ENCODE measurements around the genes SFRP4 and RALA.

DNA sequence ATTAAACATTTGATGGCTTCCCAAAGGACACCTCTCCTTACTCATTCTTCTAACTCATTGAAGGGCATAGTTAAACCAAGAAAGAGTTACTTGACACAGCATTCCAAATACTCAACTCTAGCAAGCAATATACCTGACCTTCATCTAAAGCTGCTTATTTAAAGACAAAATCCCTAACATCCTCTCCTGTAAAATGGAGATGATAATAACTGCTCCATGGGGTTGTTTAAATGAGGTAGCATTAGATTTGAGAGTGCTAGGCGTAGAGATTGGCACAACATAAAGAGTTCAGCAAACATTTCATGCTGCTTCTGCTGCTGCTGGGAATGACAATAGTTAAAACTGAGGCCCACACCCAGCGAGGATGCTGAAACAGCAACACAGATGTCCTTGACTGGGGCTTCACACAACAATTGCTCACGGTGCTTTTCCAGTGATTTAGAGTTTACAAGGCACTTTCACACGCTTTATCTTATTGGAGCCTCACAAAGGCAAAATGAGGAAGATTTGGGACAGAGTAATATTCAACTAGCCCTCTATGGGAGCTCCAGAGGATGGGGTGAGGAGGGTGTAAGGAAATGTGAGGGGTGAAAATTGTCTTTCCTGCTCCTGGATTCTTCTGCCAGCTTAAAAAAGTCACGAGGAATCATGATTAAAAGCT is 65.4 kb upstream of the ELMO1 start:
- RRBS: no CpG with 5 or more reads among the region's 5 CpGs
CAGE:
- cytosol, long polyA plus RNA: no peak
- long polyA plus RNA: no peak
- nucleus, long polyA plus RNA: no peak

GRCh38 chr7:37531242-37531687 is 82.6 kb upstream of the ELMO1 start:
- RRBS: no CpG with 5 or more reads among the region's 7 CpGs
CAGE:
- cytosol, long polyA plus RNA: no peak
- long polyA plus RNA: no peak
- nucleus, long polyA plus RNA: no peak

GRCh38 chr7:37916607-37917554 is at the start of gene SFRP4:
TSS of gene SFRP4 (minus strand) at chr7:37916817.
- RRBS: 4% methylated on average over 11 of the region's 50 CpGs
CAGE:
- cytosol, long polyA plus RNA: no peak
- long polyA plus RNA: no peak
- nucleus, long polyA plus RNA: no peak

DNA sequence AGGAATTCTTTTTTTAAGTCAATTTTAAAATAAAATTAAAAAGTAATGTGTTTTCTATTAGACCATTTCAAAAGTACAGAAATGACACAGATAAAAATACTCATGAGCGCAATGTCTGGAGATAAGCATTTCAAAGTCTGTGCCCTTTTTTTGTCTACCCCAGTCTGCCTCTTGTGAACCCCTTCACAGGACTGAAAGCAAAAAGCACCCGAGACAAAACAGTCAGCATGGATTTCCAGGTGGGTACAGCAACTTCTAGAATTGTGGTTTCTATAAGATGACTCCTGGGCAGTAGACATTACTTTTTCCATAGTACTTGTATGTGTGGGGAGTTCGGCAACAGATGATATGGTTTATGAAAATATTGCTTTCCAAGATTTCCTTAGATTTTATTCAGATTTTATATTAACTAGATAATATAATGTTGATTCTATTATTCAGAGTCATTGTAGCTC is 135.7 kb downstream of the STARD3NL start:
- RRBS: no CpG with 5 or more reads among the region's 3 CpGs
CAGE:
- cytosol, long polyA plus RNA: no peak
- long polyA plus RNA: no peak
- nucleus, long polyA plus RNA: no peak

DNA sequence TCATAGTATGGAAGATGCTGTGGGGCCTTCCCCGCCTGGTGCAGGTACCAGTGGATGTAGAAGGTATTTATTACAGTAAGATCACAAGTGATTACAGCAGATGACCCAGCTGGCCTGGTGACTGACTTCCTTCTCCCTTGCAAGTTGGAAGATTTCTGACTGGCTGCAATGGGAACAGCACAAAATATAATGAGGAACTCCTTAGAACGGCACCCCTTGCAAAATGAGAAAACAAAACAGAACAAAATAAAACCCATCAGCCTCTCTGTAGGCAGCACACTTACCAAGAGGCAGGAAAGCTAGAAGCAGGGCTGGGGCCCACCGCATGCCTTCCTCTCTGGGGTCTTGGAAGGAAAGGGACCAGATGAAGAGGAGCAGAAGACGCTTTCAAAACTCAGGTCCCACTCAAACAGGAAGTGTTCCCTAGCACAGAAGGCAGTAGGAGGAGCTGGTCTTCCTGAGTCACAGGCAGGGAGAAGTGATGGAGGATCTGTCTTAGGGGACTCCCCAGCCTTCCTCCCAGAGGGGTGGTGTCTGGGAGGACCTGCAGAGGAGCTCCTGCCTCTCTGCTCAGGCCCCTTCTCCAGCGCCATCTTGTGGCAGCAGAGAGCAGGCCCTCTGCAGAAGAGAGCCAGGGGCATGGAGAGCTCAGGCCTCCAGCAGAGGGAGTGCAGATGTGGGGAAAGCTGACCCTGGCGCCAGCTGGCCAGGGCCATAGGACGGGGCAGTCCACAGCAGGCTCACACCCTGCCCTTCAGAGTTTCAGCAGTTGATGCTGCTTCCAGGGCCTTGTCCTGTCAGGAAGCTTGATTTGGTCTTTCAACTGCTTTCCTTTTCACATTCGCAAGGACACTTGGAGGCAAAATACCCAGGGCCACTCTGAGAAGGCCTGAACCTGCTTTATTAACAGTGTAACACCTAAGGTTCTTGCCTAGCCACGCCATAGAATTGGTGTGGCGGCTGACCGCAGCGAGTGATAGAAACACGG is 157.4 kb downstream of the STARD3NL start:
- RRBS: no CpG with 5 or more reads among the region's 13 CpGs
CAGE:
- cytosol, long polyA plus RNA: start-site peak on the minus strand centred at position 416 of the sequence, 10 bp wide, 14 and 35 reads in 2 replicates
- long polyA plus RNA: no peak
- nucleus, long polyA plus RNA: no peak

- RRBS: no CpG with 5 or more reads among the region's 9 CpGs
CAGE:
- cytosol, long polyA plus RNA: no peak
- long polyA plus RNA: no peak
- nucleus, long polyA plus RNA: no peak
Observed at GRCh38 chr7:39073356-39073861, 95.7 kb downstream of the POU6F2 start.

DNA sequence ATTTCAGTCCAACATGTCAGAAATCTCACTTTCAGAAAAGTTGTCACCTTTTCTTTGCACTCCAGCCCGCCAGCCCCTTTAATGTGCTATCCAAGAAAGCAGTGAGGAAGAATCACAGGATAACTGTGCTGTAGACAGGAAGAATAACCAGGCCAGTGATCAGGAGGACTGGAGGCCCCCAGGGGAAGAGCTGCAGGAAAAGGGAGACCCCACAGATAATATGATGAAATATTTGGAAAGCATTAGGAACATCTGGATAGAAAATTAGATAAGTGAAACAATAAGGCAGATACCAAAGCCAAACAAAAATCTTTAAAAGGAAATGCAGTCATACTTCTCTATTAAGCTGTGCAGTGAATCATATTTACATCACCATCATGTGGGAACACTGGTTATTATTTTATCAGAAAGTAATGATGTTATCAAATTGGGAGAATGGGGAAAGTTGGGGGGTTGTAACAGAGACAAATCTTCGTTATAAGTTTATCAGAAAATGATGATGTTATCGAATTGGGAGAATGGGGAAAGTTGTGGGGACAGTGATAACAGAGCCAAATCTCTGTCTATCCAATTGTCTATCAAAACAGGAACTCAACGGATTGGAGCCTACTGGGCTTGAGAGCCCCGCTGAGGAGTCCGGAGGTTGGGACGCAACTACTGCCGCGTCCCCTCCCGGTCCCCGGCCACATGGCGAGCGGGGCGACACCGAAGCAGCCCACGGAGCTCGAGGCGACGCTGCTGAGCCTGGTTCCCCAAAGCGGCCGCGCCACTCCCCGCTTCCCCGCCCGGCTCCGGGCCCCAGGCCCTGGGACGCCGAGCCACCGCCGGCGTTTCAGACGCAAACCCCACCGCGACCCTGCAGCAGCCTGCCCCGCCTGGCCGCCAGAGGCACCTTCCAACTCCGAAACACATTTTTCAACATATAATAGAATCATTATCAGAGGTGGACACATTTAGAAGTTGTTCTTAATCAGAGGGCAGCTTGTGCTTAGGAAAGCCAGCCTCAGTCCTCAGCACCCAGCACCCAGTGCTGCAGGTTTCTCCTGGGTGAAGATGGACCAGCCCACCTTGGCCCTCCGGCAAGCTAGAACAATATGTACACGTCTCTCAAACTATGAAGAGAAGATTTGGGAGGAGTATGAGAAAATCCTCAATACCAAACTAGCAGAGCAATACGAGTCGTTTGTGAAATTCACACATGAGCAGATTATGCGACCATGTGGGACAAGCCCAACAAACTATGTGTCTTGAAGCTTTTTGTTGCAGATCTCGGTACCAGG is 13.9 kb upstream of the RALA start:
- RRBS: 17% methylated on average over 6 of the region's 43 CpGs
CAGE:
- cytosol, long polyA plus RNA: no peak
- long polyA plus RNA: no peak
- nucleus, long polyA plus RNA: no peak

- RRBS: 2% methylated on average over 52 of the region's 108 CpGs
CAGE:
- cytosol, long polyA plus RNA: start-site peak on the plus strand at chr7:39623580-39623746, 764 and 1,015 reads in 2 replicates
- long polyA plus RNA: start-site peak on the plus strand at chr7:39623583-39623746, 704 and 686 reads in 2 replicates
- nucleus, long polyA plus RNA: no peak
Observed at GRCh38 chr7:39623276-39624285, at the start of gene RALA. TSS of gene RALA (plus strand) at chr7:39623572.

DNA sequence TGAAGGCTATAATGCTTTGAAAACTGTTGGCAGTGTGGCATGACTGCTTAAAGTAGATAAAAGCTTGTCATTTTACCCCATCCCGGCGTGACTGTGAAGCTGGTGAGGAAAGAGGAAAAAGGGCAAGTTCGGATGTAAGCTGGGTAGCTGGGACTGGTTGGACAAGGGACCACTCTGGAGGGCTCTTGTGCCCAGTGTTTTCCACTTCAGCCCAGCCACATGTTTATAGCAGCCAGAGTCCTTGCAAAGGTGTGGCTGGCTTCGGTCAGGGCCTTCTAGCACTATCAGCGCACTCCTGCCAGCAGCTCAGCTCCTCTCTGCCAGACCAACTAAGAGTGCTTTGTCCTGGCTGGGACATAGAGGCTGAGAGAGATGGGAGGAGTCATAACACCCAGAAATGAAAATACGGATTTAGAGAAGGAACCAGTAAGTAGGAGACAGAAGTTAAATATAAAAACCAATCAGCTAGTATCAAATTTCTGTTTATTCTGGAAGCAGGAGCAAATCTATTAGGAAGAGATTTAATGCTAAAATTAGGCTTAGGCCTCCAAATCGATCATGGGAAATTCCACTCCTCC is 134.9 kb downstream of the RALA start:
- RRBS: no CpG with 5 or more reads among the region's 7 CpGs
CAGE:
- cytosol, long polyA plus RNA: no peak
- long polyA plus RNA: no peak
- nucleus, long polyA plus RNA: no peak

- RRBS: no CpG with 5 or more reads among the region's 3 CpGs
CAGE:
- cytosol, long polyA plus RNA: no peak
- long polyA plus RNA: no peak
- nucleus, long polyA plus RNA: no peak
Observed at GRCh38 chr7:39790960-39791396, 159.1 kb upstream of the CDK13 start.

DNA sequence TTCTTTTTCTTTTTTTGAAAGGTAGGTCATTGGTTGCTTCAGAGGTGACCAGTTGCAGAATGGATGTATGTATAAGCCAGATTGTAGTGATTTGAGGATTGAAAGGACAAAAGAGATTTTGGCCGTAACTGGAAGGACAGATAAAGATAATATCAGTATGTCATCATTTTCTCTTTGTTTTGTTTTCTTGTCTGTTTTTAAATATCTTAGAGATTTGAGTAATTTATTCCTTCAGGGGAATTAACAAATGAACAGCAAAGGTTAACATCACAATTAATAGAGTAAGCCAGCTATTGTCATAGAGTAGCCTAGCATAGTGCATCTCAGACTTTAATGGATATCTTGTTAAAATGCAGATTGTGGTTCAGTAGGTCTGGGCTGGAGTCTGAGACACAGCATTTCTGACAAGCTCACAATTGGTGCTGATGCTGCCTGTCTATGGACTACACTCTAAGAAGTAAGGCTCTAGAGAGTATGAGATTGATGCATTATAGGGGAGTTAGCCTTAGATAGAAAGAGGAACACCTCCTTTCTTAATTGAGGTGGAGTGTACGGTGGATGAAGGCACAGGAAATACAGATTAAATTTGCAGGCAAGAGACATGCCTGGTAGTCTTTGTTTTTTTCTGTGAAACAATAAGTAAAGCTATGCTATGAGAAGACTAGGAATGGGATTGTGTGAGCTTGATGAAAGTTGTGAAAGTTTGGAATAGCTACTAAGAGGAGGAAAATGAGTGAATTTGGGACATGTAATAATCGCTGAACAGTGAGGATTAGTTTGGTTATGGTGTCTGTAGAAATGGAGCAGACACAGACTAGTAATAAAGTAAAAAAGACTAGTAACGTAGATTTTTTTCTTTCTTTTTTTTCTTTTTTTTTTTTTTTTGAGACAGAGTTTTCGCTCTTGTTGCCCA is 28.5 kb downstream of the CDK13 start:
- RRBS: no CpG with 5 or more reads among the region's 5 CpGs
CAGE:
- cytosol, long polyA plus RNA: no peak
- long polyA plus RNA: no peak
- nucleus, long polyA plus RNA: no peak

DNA sequence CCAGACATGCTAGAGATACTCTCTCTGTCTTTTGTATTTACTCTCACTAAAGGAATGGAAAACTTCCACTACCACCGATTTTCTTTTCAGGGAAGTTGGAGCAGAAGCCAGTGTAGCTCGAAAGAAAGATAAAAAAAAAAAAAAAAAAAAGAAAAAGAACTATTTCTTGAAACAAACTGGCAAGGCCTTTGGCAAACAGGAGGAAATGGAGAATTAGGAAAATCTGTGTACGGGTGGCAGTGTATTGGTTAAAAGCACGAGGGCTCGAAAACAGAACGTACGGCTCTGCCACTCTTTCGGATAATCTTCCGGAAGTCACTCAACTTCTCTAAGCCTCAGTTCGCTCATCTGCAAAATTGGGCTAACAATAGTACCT is 677 bp downstream of the MPLKIP start:
- RRBS: no CpG with 5 or more reads among the region's 10 CpGs
CAGE:
- cytosol, long polyA plus RNA: no peak
- long polyA plus RNA: no peak
- nucleus, long polyA plus RNA: no peak

- RRBS: no CpG with 5 or more reads among the region's 28 CpGs
CAGE:
- cytosol, long polyA plus RNA: no peak
- long polyA plus RNA: no peak
- nucleus, long polyA plus RNA: no peak
Observed at GRCh38 chr7:40135141-40135485, 308 bp downstream of the SUGCT start.

DNA sequence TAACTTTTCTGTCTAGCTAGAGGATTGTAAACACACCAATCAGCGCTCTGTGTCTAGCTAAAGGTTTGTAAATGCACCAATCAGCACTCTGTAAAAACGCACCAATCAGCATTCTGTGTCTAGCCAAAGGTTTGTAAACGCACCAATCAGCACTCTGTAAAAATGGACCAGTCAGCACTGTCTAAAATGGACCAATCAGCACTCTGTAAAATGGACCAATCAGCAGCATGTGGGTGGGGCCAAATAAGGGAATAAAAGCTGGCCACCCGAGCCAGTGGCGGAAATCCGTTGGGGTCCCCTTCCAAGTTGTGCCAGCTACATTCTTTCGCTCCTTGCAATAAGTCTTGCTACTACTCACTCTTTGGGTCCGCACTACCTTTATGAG is 83.8 kb downstream of the SUGCT start:
- RRBS: no CpG with 5 or more reads among the region's 8 CpGs
CAGE:
- cytosol, long polyA plus RNA: no peak
- long polyA plus RNA: no peak
- nucleus, long polyA plus RNA: no peak

GRCh38 chr7:41059253-41059929 is 643.5 kb downstream of the INHBA start:
- RRBS: no CpG with 5 or more reads among the region's 3 CpGs
CAGE:
- cytosol, long polyA plus RNA: no peak
- long polyA plus RNA: no peak
- nucleus, long polyA plus RNA: no peak

DNA sequence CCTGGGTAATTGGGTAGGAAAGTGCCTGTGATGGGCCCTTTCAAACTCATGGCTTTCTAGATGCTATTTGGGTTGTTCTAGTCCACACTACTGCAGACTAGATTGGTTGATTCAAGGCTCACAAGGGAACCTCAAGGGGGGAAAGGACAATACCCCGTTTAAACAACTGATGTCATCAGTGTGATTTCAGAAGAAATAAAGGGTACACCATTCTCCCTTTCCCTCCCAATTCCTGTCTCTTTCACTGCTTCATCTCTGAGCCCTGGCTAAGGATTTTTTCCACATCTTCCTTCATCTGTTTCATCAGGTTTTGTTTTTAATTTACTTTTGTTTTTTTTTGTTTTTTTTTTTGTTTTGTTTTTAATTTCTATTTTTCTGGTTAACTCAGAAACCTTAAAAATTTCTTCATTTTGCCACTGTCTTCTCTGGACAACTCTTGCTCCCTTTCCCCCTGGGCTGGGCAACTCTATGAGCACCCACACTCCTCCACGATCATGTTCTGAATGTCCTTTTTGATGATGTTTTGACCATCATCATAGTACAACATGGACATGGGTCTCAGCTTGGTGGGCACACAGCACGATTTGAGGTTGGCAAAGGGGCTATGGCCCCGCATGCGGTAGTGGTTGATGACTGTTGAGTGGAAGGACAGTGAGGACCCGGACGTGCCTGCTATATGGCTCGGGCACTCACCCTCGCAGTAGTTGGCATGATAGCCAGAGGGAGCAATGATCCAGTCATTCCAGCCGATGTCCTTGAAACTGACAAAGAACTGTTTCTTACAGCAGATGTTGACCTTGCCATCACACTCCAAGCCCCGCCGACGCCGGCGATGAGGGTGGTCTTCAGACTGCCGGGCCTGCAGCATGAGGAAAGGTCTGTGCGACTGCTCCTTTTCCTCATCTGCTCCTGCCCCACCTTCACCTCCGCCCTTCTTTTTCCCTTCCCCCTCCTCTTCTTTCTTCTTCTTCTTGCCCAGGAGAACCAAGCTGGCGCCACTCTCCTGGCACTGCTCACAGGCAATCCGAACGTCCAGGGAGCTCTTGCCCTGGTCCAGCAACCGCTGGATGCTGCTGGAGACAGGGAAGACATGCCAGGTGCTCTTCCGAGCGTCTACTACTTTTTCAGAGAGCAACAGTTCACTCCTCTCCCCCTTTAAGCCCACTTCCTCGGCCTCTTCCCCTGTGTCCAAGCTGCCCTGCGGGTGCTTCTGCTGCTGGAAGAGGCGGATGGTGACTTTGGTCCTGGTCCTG is 13.3 kb downstream of the INHBA start:
- RRBS: no CpG with 5 or more reads among the region's 27 CpGs
CAGE:
- cytosol, long polyA plus RNA: no peak
- long polyA plus RNA: start-site peak on the plus strand centred at position 735 of the sequence, 113 bp wide, 13 and 17 reads in 2 replicates
- nucleus, long polyA plus RNA: no peak

DNA sequence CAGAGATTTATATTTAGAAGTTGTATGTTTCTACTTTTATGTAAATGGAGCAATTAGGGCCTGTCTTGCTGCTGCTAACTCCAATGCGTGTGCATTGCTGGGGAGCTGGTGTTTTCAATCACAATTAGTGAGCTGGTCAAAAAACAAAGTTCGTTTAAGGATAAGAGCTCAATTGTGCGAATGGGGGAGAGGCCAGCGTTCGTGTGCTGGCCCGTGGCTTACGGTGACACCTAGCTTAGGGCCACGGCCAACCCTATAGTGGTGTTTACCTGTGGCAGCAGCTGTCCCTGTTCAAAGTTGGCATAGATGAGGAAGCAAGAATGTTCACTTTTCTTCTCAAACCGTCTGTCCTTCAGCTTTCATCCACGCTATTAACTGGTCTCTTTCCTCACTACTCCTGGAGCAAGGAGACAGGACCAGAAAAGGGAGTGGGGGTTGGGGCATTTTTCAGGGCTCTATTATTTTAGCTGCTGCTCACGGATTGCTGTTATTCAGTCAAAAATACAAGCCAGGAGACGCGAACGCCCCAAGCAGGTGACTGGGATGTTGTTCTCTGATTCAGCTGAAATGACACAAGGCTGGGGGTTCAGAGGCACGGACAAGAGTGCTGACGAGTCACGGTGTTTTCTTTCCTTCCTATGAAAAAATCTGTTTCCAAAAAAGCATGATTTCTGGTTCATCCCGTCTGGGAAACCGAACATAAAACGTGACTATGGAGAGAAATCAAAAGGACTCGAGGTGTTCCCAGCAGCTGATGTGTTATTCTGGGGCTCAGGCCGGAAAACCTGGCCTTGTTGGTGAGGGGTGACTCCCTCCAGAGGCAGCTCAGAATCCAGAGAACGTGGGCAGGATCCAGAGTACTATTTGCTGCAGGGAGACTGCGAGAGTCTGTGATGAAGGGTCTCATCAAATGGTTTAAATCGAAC is 3.3 kb upstream of the INHBA start:
- RRBS: no CpG with 5 or more reads among the region's 25 CpGs
CAGE:
- cytosol, long polyA plus RNA: no peak
- long polyA plus RNA: no peak
- nucleus, long polyA plus RNA: no peak

DNA sequence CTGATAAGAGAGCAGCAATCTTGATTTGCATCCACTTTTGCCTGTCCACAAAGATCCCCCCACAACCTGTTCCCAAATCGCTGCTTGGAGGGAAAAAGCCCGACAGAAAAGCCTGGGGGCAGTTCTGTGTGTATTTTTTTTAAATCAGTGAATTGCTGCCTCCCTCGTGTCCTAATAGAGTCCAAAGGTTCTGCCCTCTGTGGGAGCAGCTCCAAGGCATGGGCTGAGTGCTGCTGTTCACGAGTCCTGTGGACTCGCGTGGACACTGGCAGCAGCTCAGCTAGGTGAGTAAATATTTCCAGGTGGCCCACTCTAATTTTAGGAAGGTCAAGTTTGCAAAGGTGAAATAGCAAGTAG is 6.0 kb upstream of the INHBA start:
- RRBS: no CpG with 5 or more reads among the region's 6 CpGs
CAGE:
- cytosol, long polyA plus RNA: no peak
- long polyA plus RNA: no peak
- nucleus, long polyA plus RNA: no peak

DNA sequence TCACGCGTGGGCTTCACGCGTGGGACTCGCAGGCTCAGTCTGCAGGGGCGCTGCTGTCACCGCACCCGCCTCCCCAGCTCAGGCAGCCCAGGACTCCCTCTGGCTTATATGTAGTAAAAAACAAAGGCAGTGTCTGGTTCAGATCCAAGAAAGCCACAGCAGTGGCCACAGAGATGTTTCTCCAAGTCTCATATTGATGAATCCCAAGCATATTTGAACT is 239.8 kb upstream of the INHBA start:
- RRBS: no CpG with 5 or more reads among the region's 8 CpGs
CAGE:
- cytosol, long polyA plus RNA: no peak
- long polyA plus RNA: no peak
- nucleus, long polyA plus RNA: no peak

GRCh38 chr7:42105626-42106596 is 131.1 kb downstream of the GLI3 start:
- RRBS: no CpG with 5 or more reads among the region's 13 CpGs
CAGE:
- cytosol, long polyA plus RNA: no peak
- long polyA plus RNA: no peak
- nucleus, long polyA plus RNA: no peak

Data from IMR-90 (cell line).